NB4 (cell line): ENCODE measurements around the genes ZNF579, ZNF784 and U2AF2.

DNA sequence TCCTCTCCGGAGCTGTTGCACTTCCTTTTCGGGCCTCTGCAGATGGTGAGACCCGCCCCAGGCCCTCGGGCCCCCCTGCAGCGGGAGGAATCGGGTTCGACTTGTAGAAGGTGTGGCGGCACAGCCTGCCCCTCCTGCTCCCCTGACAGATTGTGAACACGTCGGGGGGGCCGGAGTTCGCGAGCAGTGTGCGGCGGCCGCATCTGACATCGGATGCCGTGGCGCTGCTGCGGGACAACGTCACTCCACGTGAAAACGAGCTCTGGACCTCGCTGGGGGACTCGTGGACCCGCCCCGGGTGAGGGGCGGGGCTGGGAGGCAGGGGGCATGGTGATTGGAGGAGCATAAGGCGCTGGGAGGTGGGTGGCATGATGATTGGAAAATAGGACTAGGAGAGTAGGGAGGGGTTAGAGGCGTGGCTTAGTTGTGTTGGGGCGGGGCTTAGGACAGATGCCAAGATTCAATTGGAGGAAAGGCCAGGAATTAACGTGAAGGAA, 6.7 kb downstream of the EPS8L1 start:
- RRBS = no CpG with 5 or more reads among the region's 32 CpGs

DNA sequence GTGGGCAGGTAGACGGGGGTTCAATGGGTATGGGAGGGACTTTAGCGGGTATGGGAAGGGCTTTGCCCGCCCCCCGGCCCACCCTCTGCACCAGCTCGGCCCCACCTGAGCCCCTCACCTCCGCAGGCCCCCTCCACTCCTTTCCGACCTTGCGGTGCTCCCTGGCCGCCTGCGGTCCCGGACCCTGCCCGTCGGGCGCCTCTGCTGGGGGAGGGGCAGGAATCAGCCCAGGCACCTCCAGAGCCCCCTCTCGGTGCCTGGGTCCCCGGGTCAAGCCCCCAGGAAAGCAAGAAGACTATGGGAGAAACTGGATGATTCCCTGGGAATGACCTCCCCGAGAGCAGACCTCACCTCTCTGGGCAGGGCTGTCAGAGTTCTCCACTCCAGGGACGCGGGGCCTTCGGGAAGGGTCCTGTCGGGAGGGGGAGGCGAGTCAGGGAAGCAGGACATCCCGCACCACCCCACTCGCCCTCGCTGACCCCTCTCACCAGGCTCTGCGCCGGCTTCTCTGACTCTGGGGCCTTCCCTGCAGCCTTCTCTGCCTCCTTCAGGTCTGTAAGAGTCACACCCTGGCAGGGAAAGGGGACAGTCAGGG, 17.1 kb downstream of the EPS8L1 start:
- RRBS = 96% methylated on average over 6 of the region's 27 CpGs

DNA sequence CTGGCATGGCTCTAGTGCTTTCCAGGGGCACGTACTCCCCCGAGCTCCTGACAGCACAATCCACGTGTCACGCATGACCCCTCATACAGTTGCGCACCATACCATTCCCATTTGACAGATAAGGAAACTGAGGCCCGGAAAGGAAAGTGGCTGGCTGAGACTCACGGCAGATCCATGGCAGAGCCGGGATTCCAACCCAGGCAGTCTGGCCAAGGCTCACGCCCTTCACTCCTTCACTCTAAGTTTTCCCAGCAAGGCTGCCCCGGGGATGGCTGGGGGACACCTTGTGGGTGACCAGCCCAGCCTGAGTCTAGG, 19.3 kb downstream of the PPP1R12C start:
- RRBS = 94% methylated on average over 2 of the region's 10 CpGs

- RRBS = no CpG with 5 or more reads among the region's 31 CpGs
Measured at GRCh38 chr19:55241020-55241720, 12.6 kb upstream of the TMEM86B start.

- RRBS = no CpG with 5 or more reads among the region's 24 CpGs
Measured at GRCh38 chr19:55251101-55252108, 7.4 kb downstream of the PPP6R1 start.

GRCh38 chr19:55255603-55255951, 3.2 kb downstream of the PPP6R1 start:
- RRBS = no CpG with 5 or more reads among the region's 13 CpGs

DNA sequence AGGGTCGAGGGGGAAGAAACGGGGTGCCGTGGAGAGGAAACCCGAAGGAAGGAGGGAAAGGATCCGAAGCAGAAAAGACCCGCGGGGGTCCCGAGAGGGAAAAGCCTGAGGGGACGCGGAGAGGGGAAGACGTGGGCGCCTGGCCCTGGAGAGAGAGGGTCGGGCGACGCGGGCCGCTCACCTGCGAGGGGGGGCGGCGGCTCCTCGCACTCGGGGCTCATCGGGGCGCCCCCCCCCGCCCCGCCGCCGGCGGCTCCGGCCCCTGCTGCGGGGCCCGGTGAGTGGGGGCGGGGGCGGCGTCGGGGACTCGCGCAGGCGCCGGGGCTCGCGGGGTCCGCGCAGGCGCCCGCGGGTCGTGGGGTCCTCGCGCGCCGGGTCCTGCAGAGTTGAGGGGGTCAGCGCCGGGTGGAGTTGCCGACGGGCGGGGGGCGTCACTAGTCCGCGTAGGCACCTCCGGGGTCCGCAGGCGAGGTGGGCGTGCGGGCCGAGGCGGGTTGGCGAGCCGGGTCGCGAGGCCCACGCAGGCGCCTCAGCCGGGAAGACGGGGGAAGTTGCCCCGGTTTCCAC, 480 bp downstream of the PPP6R1 start:
- RRBS = 1% methylated on average over 37 of the region's 76 CpGs

GRCh38 chr19:55486400-55486627, 1.3 kb downstream of the NAT14 start:
- RRBS = 97% methylated on average over 9 of the region's 21 CpGs

GRCh38 chr19:55490921-55491610, 2.8 kb downstream of the SSC5D start:
- RRBS = 93% methylated on average over 3 of the region's 27 CpGs

DNA sequence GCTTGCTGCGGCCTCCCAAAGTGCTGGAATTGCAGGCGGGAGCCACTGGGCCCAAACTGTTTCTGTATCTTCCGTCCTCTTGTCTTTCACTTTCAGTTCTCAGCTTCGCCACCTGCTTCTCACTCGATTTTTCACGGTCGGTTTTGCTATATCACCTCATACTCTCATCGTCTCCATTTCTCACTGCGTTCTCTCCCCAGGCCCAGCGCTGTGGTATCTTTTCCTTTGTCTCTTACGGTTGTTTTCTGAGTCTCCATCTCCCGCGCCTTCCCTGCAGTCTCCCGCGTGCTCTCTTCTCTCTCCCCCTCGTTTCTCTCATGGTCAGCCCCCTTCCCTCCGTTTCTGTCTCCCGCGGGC, 14.9 kb downstream of the SSC5D start:
- RRBS = no CpG with 5 or more reads among the region's 19 CpGs

DNA sequence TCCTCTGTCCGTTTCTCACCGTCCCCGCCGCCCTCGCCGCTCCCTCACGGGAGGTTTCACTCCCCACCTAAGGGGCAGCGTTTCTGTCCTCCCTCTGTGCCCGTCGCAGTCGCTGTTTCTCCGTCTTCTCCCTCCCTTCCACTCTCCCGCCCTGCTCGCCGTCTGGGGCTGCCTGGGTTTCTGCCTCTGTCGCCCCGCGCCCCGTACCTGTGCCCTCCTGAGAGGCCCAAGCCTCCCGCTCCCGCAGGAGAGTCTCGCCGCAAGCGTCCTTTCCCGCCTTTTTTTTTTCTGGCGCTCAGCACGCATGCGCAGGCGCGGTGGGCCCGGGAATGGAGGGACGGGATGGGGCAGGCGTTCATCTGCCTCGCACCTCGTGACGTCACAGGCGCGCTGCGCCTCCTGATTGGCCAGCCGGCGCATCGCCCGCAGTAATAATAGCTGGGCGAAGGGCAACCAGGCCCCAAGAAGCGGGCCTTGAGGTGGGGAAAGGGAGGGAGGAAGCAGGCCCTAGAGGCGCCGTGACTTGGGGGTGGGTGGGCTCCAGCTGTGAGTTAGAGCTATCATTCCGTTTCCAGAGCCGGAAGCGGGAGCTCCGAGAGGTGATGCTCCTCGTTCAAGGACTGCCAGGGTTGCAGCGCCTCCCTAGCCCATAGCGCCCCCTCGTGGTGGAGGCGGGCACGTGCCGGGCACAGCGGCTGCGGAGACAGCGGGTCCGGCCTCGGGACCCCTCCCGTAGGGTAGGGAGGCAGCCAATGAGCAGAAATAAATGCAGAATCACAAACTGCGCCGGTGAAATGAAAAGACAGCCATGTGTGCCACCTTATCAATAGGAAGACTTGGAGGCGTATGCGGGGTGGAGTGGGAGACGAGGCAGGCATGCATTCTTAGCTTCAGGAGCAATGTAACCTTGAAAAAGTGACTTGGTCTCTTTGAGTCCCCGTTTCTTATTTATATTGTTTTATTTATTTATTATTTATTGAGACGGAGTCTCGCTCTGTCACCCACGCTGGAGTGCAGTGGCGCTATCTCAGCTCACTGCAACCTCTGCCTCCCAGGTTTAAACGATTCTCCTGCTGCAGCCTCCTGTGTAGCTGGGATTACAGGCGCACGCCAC, 15.7 kb downstream of the SSC5D start:
- RRBS = 5% methylated on average over 21 of the region's 77 CpGs

DNA sequence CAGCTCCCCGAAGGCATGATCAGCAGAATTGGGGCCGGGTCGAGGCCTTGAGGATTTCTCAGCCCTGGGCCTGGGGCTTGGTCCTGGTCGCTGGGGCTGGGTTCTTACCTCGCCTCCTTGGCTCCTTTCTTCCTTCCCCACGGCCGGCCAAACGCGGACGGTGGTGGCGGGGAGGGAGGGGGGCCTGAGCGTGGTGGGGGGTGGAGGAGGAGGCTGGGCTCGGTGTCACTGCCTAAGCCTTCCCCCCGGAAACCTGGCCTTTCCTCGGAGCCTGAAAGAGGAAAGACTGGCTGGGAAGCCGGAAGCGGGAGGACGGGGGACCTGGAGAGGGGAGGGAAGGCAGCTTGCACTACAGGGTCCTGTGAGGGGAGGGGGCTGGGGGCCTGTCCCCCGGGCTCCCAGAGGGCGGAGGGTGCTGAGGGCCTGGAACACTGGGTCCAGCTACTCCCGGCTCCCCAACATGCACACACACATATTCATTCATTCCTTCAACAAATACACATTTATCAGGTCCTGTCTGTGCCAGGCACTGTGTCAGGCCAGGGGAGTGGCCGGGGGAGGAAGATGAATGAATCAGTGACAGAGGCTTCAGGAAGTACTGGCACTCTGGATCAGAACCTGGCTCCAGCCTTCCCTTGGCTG, at the start of gene ZNF579:
Gene ZNF579, minus strand, starts transcription at position 162 of the 642 bp plus-strand sequence.
- RRBS = 4% methylated on average over 15 of the region's 22 CpGs

- RRBS = 7% methylated on average over 12 of the region's 37 CpGs
Measured at GRCh38 chr19:55587044-55587847, 6.6 kb upstream of the ZNF579 start.

DNA sequence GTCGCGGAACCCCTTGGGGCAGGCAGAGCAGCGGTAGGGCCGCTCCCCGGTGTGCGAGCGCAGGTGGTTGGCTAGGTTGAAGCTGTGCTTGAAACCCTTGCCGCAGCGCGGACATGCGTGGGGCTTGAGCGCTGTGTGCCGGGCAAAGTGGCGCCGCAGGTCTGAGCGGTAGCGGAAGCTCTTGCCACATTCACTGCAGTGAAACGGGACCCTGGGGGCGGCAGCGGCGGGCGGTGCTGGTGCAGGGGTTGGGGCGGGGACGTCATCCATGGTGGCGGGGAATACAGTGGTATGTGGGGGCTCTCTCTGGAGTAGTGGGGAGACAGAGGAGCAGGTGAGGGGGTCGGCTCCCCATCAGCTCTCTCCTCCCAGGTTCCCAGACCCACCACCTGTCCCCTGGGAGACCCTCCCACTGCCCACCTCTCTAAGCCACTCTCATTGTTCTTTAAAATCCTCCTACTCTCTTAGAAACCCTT, 1.7 kb downstream of the FIZ1 start:
- RRBS = 99% methylated on average over 12 of the region's 26 CpGs

GRCh38 chr19:55616797-55617723, 7.3 kb downstream of the ZNF784 start:
- RRBS = 93% methylated on average over 2 of the region's 28 CpGs

DNA sequence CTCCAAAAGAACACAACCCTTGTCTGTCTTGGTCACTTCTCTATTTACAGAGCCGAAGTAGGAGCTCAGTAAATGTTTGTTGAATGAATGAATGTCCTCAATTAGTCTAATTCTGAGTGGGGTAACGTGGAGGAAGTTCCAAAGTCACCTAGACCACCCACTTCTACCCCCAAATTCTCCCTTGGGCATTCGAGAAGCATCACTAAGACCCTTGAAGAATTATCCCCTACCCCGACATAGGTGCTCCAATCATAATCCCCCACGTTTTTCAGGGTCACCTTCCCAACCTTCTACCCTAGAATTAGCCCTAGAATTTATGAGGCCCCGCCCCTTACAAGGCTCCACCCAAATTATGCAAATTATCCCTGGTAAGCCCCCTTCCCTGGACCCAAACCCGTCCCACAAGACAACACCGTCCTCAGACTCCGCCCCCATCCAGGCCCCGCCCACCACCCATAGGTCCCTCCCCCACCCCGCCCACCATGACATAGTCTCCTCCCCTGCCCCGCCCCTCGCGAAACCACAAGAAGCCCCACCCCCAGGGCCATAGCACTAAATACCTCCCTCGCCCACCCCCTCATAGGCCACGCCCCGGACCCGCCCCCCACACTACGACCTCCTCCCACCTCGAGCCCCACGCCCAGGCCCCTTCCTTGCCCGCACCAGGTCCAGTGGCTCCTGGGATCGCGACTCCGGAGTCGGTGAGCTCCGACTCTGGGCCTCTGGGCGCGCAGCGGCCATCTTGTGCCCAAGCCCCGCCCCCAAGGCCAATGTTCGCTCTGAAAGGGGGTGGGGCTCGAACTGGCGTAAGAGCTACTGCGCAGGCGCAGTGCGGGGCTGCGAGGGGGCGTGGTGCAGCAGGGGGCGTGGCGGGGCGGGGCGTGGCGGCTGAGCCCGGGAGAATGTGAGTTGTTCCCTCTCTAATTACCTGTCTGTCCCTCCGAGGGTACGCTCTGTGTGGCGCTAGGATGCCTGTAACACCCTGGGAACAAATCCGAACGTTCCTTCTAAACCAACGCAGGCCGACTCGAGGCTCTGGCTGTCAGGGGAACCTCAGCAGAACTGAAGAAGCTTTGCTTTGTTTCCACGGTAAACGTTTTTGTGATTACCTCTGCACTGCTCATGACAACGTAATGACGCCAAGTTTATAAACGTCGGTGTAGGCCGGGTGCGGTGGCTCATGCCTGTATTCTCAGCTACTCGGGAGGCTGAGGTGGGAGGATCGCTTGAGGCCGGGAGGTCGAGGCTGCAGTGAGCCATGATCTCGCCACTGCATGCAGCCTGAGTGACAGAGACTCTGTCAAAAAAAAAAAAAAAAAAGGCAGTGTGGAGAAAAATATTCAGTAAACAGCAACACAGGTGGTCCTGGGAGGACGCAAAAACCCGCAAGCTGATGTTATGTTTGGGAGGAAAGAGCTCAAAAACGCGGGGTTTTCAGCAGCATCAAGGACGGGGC, at the start of gene ZNF784:
Gene ZNF784, minus strand, starts transcription at position 746 of the 1,456 bp plus-strand sequence.
- RRBS = under 1% methylated on average over 6 of the region's 71 CpGs

DNA sequence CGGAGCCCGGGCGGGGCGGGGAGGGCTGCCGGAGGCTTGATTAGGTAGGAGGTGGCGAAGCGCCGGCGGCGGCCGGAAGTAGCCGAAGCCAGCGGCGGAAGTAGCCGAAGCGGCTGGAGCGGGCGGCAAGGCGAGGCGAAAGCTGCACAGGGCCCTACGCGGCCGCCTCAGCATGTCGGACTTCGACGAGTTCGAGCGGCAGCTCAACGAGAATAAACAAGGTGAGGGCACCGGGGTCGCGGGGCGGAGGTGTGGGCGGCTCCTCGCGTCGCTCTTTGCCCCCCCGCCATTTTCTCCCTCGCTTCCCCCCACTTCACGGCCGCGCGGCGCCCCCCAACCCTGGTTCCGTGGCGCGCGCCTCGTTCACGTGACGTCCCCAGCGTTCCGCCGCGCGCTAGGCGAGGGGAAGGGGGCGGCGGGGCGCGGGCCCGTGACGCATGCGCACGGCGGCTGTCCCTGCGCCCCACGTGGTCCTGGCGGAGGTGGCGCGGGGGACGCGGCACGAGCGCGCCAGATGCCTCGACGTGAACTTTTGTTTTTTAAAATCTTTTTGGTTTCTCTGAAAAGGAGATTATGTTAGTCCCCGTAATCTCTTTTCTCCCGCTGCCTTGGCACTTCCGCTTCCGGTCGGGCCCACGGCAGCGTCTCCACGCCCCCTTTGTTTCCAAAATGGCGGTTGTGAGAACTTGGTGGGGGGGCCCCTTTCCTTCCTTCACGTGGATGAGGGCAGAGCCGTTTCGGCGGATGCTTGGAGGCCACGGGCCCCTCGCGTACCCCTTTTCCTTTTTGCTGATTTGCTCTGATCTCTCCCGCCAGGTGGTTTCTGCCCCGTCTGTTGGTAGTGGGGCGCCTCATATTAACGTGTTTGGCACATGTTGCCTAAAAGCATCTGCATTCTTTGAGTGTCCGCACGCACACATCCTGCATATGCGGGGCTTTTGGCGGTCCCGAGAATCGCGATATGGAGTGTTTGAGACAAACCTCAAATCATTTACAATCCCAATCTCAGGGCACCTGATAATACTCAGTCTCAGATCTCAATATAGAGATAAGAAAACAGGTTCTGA, at the start of gene U2AF2:
Gene U2AF2, plus strand, starts transcription at position 103 of the 1,067 bp plus-strand sequence.
- RRBS = 7% methylated on average over 2 of the region's 105 CpGs

DNA sequence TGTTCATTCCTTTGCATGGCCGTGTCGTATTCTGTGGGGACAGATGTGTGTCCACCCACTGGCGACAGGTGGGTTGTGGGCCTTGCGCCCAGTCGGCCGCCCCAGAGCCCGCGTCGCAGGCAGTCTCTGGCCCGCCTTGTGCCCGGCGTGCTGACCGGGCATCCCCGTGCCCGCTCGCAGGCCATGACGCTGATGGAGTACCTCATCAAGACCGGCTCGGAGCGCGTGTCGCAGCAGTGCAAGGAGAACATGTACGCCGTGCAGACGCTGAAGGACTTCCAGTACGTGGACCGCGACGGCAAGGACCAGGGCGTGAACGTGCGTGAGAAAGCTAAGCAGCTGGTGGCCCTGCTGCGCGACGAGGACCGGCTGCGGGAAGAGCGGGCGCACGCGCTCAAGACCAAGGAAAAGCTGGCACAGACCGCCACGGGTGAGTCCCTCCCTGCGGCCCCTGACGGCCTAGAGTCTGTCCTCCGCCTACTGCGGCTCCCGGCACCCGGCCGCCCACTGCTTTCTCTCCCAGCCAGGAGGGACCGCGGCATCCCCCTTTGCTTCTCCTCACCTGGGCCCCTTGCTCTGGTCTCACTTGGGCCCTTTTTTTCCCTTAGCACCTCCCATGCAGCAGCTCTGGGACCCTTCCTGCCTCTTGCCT, 10.3 kb downstream of the EPN1 start:
- RRBS = 97% methylated on average over 6 of the region's 52 CpGs

DNA sequence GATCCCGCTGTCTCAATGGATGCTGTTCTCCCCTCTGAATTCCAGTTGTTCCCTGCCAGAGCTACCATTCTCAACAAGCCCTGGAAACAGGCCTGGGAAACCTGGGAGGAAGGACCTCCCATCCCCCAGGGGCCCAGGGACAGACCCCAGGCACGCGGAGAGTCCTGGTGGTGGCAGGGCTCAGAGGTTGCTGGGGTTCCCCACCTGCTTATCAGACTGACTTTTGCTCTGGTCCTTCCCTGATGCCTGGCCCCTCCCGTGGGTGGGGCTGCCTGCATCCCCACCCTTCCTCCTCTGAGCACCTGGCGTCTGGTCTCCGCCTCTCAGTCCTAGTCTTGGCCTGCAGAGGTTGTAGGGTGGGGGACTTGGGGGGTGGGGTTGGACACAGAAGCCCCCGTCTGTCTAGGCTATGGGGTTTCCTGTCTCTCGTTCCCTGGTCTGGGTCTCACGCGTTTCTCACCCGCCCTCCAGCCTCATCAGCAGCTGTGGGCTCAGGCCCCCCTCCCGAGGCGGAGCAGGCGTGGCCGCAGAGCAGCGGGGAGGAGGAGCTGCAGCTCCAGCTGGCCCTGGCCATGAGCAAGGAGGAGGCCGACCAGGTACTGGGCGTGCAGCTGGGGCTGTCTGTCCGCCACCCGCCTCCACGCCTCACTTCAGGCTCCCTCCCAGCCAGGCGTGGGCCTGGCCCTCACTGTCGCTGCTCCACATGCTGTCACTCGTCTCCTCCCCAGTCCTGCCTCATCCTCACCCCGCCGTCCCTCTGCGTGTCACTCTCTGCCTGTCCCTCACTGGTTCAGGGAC, 13.6 kb downstream of the EPN1 start:
- RRBS = no CpG with 5 or more reads among the region's 27 CpGs

- RRBS = no CpG with 5 or more reads among the region's 32 CpGs
Measured at GRCh38 chr19:55704077-55704922, 29.3 kb downstream of the EPN1 start.